Sciatic nerve (tissue), 1 donor: ENCODE data around the genes ETFA, IDH3A, DNAJA4 and CHRNB4.

DNA sequence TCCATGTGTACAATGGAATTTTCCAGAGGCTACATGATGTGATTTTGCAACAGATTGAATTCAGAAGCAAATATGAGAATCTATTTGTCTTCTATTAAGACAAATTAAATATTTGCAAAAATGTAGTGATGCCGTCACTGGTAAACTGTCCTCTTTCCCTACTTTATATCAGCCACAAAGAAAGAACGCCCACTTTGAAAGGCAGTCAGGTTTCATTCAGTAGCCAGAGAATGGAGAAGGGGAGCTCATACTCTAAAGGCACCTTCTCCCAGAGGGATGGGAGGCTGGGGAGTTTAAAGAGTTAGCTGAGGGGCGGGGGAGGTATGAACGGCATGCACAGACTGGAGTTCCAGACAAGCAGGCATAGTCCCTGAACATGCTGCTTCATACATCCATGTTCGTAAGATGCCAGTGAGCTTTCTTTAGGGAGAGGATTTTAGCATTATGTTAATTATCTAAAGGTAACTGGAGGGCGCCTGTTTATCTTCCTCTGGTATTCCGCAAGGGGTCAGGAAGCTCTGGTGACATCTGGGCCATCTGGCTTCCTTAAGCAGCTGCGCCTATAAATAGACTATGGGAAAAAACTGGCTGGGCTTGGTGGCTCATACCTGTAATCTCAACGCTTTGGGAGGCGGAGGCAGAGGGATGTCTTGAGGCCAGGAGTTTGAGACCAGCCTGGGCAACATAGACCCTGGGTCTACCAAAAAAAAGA is 1.7 kb upstream of the FBXO22 start:
- PRO-cap, result no peak

- PRO-cap, result no peak
Measured at GRCh38 chr15:76108052-76108525, 48.3 kb downstream of the TMEM266 start.

DNA sequence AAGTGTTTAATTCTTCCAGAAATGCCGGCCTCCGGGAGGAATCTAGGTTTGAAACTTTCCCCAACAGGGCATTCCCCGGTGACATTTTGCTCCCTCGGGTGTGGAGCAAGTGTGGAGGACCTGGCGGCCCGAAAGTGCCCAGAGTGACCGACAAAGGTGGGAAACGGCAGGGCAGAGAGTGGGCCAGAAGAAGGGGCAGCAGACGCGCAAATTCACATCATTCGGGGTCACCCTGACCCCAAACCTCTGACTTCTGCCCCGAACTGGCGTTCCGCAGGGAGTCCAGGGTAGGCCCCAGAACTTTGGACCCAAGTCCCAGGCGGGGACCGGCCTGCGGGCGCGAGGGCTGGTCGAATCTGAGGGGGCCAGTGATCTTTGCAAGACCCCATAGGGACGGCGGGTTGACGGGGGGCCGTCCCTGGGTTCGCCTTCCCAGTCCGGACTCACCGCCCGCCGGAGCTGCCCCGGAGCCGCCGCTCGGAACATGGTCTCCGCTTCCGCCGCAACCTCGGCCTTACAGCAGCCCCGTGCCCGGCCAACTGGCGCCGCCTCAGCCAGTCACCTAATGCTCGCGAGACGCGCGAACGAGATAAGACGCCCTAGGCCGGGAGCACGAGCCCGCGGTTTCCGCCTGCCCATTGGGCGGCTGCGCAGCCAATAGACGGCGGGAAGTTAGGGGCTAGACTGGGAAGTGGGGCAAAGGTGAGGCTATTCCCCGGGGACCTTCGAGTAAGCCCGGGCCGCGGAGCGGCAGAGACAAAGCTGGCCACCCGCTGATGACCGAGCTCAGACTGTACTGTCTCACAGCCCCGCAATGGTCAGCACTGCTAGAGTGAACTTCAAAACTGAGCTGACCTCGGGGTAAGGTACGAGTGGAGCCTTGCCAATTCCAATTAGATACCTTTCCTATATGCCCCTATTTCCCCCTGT is at the start of gene ETFA:
Gene ETFA, minus strand, starts transcription at position 567 of the 930 bp plus-strand sequence.
- PRO-cap, result bidirectional peak, plus-strand start at position 711 of the sequence, minus-strand start at position 516 of the sequence

- PRO-cap, result no peak
Measured at GRCh38 chr15:76342291-76343258, 6.0 kb downstream of the ISL2 start.

- PRO-cap, result no peak
Measured at GRCh38 chr15:76466121-76466709, 129.6 kb downstream of the ISL2 start.

DNA sequence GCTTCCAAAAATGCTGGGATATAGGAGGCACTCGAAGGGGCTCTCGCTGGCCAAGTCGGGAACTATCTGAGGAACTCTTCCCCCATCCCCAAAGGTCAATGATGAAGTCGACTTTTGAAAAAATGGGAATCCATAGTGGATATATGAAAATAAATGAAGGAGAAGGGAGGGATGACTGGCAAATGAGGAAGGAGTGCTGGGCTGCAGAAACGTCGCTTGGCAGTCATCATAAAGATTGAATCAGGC is 28.5 kb downstream of the TSPAN3 start:
- PRO-cap, result no peak

- PRO-cap, result no peak
Measured at GRCh38 chr15:77124428-77124924, 53.6 kb upstream of the TSPAN3 start.

- PRO-cap, result no peak
Measured at GRCh38 chr15:77180325-77180845, 109.5 kb upstream of the TSPAN3 start.

- PRO-cap, result no peak
Measured at GRCh38 chr15:77181056-77181941, 110.4 kb upstream of the TSPAN3 start.

DNA sequence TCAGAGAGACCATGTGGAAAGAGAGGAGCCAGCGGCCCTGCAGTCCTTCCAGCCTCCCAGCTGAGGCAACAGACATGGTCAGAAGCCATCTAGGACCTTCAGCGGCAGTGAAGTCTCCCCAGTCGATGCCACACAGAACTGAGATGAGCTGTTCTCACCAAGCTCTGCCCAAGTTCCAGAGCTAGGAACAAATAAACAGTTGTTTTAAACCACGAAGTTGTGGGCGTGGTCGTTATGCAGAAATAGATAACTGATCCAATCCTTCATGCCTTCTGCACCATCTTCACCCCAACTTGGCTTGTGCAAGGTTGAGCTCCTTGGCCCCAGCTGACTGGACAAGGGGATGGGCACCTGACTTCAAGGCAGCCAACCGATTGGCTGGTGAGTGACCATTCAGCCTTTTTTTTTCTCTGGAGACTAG is 24.0 kb downstream of the LINGO1 start:
- PRO-cap, result no peak

- PRO-cap, result unidirectional peak, minus-strand start at chr15:77755873
Measured at GRCh38 chr15:77755660-77756114, 123.0 kb upstream of the LINGO1 start.

GRCh38 chr15:78071823-78072330 is 5.6 kb downstream of the TBC1D2B start:
- PRO-cap, result no peak

DNA sequence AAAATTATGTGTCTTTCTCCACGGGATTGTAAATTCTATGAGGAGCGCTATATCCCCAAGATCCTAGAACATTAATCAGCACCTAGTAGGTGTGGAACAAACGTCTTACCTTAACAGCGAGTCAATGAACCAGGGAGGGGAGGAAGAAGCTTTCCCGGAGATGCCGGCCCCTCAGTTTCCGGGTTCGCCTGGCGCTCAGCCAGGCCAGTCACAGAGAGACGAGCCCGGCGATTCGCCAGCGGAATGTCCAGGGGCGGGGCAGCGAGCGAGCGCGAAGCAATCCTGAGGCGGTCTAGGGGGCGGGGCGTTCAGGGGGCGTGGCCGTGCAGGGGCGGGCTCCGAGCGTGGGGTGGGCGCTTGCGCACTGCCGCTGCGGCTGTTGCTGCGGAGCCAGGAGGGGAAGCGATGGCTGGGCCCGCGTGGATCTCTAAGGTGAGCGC is at the start of gene IDH3A:
Gene IDH3A, plus strand, starts transcription at position 364 of the 440 bp plus-strand sequence.
- PRO-cap, result bidirectional peak, plus-strand start at position 379 of the sequence, minus-strand start at position 180 of the sequence

- PRO-cap, result no peak
Measured at GRCh38 chr15:78203114-78203847, 31.1 kb downstream of the ACSBG1 start.

GRCh38 chr15:78263983-78264969 is at the start of gene DNAJA4:
Gene DNAJA4, plus strand, starts transcription at chr15:78264562.
- PRO-cap, result bidirectional peak, plus-strand start at chr15:78264562, minus-strand start at chr15:78264561; bidirectional peak, plus-strand start at chr15:78264890, minus-strand start at chr15:78264751

GRCh38 chr15:78270369-78271099 is 6.2 kb downstream of the DNAJA4 start:
- PRO-cap, result no peak

DNA sequence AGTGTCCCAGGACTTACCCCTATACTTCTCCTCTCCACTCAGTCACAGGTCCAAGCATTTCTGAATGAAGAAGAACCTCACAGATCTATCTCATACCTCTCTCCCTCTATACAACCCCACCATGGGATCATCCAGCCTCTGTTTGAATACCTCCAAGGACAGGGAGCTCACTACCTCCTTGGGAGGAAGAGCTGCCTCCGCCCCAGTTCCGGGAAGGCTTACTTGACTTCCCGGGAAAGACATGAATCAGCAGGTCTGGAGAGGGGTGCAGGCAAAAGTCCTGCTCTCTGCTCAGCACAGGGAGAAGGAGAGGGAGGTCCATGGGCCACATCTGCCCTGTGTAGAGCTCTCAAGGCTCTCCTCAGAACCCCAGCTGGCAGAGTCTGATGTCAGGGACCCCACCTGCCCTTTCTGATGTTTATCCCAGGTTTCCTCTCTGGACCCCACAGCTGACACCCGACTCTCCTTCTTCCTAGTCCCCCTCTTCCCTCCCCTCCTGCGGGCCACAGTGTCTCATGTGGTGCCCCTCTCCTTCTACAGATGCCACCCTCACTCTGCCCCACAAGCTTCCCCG is 7.1 kb upstream of the SKIC8 start:
- PRO-cap, result no peak

GRCh38 chr15:78477610-78478096 is 29.7 kb upstream of the HYKK start:
- PRO-cap, result no peak

DNA sequence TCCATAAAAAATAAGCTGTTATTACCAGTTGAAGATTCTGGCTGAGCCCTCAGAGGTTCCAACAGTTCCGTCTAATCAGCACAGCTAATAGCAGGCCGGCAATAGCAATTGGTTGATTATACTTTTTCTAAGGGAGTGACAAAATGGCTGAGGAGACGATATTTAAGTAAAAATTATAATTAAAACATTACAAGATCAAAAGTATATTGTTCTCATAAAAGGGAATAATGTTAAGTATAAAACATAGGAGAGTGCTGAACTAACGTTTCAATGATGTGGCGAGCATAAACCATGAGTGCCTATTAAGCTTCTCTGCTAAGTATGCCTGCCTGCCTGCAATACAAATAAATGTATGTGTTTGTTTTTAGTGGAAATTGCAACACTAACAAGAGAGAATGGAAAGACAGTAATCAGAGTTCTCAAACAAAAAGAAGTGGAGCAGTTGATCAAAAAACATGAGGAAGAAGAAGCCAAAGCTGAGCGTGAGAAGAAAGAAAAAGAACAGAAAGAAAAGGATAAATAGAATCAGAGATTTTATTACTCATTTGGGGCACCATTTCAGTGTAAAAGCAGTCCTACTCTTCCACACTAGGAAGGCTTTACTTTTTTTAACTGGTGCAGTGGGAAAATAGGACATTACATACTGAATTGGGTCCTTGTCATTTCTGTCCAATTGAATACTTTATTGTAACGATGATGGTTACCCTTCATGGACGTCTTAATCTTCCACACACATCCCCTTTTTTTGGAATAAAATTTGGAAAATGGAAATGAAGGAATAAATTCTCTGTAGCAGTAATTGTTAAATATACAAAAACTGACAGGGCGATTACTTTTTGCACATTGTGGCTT is 8.4 kb downstream of the PSMA4 start:
- PRO-cap, result no peak

GRCh38 chr15:78640757-78641937 is at the start of gene CHRNB4:
Gene CHRNB4, minus strand, starts transcription at chr15:78641210.
- PRO-cap, result no peak